Heart right ventricle (tissue), 2 donors: ENCODE measurements around the genes SPNS3 and MYBBP1A.

DNA sequence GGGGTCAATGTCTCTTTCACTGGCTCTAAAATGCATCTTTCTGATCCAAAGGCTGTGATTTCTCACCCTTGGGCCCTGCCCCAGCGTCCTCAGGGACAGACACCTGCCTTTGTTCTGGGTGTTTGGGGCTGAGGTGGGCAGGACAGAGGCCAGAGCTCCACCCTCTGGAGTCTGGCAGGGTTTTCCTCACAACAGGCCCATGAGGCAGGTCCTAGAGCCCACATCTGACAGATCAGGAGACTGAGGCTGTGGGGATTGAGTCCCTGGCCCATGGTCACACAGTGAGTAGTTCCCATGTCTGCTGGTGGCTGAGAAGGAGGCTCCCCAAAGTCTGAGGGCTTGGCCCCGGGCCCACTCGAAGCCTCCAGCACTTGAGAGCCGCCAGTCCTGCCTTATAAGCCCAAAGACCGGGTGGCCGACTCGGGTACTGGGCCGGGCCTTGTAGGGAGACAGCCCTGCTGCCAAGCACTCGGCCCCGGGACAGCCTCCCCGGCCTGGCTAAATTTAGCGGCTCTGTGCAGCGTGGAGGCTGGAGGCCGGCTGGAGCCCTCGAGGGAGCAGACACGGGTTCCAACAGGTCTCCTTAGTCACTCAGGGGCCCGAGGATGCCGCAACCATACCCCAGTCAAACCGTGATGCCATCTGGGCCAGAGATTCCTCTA is 2.6 kb upstream of the P2RX1 start:
- PRO-cap, 2 experiments: no peak in any of the 2 experiments

- PRO-cap, 2 experiments: peak in 2 of 2 experiments; most common plus-strand start chr17:3944603 (in 1); most common minus-strand start chr17:3944801 (in 1)
Observed at GRCh38 chr17:3944500-3944936, 19.7 kb downstream of the ATP2A3 start.

- PRO-cap, 2 experiments: peak in 1 of 2 experiments; most common minus-strand start chr17:3984208 (in 1)
Observed at GRCh38 chr17:3984100-3984345, 19.8 kb upstream of the ATP2A3 start.

DNA sequence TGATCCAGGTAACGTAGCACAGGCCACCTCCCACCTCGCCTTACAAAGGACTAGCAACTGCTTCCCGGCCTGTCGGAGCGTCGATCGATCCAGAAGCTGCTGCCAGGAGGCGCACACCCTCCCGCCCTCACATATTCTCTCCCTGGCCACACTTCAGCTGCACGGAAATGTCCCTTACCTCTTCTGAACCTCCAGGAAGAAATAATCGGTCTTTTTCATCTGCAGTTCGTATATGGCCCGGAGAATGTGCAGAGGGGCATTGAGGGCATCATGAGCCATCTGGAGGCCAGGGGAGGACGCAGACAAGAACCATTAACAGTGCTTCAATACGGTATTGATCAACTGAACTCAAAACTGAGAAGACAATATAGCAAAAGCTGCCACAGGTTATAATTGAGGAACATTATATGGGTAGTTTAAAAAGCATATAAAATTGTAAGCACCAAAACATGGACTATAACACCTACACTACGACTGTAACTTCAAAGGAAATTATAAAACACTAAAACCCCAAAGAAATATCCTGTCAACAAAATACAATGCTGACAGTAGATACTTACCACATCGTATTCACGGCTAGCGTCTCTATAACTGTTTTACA is 55.4 kb upstream of the ATP2A3 start:
- PRO-cap, 2 experiments: no peak in any of the 2 experiments

DNA sequence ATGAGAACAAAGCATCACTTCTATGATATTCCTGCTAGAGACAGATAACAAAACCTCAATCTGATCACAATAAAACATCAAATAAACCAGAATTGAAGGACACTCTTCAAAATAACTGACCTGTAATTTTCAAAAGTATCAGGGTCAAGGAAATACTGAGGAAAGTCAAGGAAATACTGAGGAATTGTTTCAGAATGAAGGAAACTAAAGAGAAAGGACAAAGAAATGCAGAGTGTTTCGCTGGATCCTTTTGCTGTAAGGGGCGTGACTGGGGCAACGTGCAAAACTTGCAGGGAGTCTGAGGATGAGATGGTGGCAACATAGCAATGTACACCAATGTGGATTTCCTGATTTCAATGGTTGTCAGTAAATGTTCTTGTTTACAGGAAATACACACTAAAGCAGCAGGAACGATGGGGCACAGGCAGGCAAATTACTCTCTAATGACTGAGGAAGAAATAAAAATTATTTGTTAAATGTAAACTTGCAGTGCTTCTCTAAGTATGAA is 34.5 kb downstream of the ZZEF1 start:
- PRO-cap, 2 experiments: no peak in any of the 2 experiments

DNA sequence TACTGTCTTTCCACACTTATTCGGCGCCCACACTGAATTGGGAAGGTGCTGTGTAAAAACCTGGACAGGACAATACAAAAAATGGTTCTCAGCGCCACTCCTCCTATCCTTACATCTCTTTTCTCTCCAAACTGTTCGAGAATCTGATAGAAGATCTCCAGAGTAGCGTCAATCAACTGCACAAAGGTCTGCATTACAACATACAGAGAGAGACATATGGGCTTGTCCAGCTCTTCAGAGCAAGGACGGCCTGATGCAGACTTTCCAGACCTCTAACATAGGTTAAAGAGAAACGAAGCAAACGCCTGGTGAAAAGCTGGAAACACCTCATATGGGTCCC is 753 bp downstream of the ZZEF1 start:
- PRO-cap, 2 experiments: no peak in any of the 2 experiments

DNA sequence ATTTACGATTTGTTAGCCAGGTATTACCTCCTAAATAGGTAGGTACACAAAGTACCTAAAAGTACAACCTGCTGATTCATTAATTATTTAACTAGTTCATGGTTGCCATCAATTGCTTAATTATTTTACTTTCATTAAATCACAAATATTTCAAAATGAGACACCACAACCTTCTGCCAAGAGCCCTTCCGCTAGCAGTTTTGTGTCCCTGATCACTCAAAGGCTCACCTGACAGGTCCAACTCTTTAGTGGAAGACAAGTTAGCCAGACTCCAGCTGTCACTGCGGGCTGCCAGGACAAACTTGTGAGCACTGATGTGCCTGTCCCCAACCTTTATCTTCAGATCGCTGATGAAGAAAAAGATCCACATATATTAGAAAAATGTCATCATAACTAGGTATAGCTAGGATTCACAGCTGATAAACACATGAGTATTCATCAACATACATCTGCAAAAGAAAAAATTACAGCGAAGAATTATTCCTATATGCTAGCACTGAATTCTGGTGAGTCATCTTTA is 28.2 kb downstream of the ANKFY1 start:
- PRO-cap, 2 experiments: no peak in any of the 2 experiments

DNA sequence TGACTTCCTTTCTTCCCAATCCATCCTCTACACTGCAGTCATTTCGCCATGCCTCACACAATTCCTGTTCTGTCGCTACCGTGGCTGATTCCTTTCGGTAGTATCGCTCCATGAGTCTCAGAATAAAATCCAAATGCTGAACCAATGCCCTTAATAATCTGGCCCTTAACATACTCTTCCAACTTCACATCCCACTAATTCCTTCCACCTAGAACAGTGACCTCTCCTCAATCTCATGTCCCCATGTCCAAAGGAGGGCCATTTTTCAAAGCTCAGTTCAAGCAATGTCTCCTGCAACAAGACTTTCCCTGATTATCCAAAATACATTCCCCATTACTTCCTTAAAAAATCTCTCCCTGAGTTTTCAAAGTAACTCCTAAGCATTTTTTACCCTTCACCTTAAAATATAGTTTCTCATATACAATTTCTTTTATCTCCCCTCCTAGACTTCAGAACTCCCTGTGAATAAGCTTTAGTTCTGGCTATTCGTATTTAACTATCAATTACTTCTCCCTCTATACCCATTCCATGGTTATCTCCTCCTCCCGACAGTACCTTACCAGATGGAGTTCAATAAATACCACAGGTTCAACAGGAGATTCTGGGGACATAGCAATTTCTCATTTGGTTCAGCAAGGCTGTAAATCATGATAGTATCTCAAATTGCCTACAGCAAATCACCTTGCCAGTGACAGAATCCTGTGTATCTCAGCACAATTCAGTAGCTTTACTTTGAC is 6.3 kb downstream of the ANKFY1 start:
- PRO-cap, 2 experiments: no peak in any of the 2 experiments

GRCh38 chr17:4293568-4294183 is 29.9 kb upstream of the ANKFY1 start:
- PRO-cap, 2 experiments: no peak in any of the 2 experiments

- PRO-cap, 2 experiments: no peak in any of the 2 experiments
Observed at GRCh38 chr17:4296380-4297009, 32.7 kb upstream of the ANKFY1 start.

DNA sequence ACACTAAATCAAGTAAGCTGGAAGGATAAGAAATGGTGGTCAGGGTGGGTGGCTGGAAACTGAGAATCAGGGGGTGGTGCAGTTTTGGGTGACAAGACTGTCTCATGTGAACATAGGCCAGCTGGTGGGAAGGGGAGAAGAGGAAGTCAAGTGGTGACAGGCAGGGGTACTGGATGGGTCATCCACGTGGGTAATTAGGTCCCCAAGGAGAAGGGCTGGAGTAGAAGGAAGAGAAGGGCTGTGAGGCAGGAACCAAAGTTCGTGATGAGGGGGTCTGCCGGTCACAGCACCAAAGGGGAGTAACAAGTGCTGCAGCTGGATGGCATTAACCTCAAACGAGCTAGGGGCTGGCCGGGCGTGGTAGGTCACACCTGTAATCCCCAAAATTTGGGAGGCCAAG is 9.1 kb upstream of the UBE2G1 start:
- PRO-cap, 2 experiments: no peak in any of the 2 experiments

GRCh38 chr17:4433420-4434079 is at the start of gene SPNS3:
TSS of gene SPNS3 (plus strand) at chr17:4433940.
- PRO-cap, 2 experiments: no peak in any of the 2 experiments

DNA sequence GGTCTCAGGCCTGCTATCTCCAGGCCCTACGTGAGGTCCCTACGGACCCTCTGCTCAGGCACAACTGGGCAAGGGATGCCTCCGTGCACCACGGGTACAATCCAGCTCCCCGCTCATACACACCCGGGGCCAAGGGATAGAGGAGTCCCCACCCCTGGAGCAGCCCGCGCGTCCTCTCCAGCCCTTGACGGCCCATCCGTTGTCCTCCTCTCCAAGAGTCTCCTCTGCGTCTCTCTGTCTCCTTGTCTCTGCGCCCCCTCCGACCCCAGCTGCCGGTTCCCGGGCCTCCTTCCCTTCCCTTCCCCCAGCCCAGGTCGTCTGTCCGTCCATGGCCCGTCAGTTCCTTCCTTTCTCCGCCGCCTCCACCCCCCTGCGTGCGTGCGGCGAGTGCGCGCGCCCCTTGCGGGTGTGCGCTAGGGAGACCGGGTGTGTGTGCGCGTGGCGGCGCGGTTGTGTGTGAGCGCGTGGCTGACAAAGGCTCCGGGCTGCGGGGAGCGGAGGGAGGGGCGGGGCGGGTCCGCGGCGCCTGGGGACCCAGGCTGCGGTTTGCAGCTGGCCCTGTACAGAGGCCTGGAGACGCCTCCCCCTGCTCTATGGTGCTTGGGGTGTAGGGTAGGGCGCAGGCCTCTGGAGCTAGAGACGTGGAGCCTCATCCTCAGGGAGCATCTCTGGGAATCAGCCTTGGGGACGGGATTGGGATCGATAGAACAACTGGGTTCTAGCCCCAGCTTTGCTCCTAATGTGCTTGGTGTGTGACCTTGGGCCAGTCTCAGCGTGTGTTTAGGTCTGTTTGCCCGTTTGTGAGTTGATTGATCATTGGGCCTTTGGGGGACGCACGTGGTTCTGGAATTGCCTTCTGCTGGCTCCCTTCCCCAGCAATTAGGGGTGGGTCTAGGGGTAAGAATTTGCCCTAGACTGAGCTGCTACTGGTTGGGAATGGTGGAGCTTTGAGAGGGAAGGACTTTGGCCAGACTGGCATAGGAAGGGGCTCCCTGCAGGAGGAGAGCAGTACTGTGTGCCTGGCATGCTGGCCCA is 1.1 kb downstream of the SPNS2 start:
- PRO-cap, 2 experiments: peak in 2 of 2 experiments; most common plus-strand start position 386 of the sequence (in 2); most common minus-strand start position 250 of the sequence (in 1)

DNA sequence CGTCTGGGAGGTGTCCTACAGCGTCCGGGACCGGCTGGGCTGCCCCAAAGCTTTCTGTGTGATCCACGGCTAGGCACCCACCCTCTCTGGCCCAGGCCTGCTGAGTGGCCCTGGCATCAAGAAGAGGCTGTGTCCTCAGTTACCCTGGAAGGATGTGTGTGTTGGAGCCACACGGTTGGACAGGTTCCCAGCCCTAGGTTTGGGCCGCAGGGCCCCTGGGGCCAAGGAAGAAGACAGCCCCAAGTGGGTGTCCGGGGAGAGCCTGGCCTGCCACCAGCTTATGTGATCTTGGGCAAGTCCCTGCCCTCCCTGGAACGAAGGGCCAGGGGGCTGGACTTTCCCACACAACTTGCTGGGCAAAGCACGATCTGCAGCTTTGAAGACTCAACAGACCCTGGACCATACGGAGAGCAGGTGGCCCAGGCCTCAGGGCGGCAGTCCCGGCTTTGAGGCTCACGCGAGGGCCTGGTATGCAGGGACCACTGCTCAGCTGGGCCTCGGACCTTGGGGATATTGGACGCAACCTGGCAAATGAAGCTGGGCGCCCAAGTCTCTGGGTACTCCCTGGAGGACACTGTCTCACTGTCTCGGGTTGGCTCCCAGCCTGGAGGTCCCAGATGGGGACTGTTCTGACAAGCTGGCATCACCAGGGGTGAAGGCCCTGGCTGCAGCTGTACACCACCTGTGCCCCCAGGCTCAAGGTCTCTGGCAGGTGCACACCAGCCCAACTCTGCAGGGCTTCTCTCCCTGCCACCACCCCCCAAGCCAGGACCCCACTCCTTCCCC is 17.5 kb downstream of the MYBBP1A start:
- PRO-cap, 2 experiments: no peak in any of the 2 experiments

- PRO-cap, 2 experiments: peak in 2 of 2 experiments; most common plus-strand start chr17:4555503 (in 2); most common minus-strand start chr17:4555345 (in 1)
Observed at GRCh38 chr17:4554979-4556387, at the start of gene MYBBP1A. TSS of gene MYBBP1A (minus strand) at chr17:4555384.

GRCh38 chr17:4587102-4587703 is 2.9 kb downstream of the SMTNL2 start:
- PRO-cap, 2 experiments: no peak in any of the 2 experiments

GRCh38 chr17:4588380-4588943 is 4.1 kb downstream of the SMTNL2 start:
- PRO-cap, 2 experiments: peak in 2 of 2 experiments; most common plus-strand start chr17:4588569 (in 1); most common minus-strand start chr17:4588488 (in 2)

DNA sequence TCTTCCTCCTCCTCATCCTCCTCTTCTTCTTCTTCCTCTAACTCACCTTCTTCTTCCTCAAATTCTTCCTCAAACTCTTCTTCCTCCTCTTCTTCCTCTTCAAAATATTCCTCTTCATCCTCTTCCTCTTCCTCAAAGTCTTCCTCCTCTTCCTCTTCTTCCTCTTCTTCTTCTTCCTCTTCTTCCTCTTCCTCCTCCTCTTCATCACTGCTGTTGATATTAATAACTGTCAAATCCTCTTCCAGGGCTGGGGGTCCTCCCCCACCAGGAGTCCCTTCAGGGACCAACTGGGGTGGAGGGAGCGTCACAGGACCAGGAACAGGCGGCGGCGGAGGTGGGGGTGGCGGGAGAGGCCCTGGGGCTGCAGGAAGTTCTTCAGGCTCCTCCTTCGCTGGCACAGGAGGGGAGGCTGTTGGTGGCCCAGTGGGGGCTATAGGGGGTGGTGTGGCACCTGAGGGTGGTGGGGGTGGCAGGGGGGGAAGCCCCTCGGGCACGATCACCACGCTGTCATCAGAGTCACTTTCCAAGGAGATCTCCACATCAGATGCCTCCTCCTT is 30.7 kb upstream of the ALOX15 start:
- PRO-cap, 2 experiments: no peak in any of the 2 experiments

- PRO-cap, 2 experiments: no peak in any of the 2 experiments
Observed at GRCh38 chr17:4696319-4696852, 7.6 kb downstream of the PELP1 start.

GRCh38 chr17:4740442-4741032 is 809 bp upstream of the CXCL16 start:
- PRO-cap, 2 experiments: no peak in any of the 2 experiments